Mononuclear cell (primary cell): ENCODE results near the genes ZNF396 and C18orf21.

- RRBS = no CpG with 5 or more reads among the region's 5 CpGs
These were observed 50.4 kb upstream of the DTNA start for GRCh38 chr18:34659627-34660146.

DNA sequence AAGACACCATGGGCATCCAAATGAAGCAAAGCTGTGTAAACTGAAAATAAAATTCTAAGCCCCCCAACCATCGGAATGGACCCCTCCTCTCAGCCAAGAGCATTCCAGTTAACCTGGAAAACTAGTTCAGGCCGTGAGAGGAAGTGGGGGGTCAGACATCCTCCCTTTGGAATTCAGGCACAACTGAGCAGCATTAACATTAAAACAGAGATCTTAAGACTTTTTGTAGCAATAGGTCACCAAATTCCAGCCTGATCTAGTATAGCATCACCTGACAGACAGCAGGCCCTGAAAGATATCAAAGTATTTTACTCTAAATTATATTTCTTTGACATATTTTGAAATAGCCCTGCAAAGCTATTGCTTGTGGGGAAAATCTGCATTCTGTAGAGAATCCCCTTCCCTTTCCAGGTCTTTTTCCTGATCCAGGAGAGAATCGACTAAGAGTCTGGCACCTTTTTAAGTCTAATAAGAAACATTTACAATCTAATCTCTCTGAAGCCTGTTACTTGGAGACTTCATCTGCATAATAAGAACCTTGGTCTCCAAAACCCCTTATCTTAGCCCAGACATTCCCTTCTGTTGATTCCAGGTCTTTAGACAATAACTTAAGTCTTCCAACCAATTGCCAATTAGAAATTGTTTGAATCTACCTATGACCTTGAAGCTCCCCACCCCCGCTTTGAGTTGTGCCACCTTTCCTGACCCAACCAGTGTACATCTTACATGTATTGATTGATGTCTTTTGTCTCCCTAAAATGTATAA lies 49.8 kb upstream of the DTNA start:
- RRBS = no CpG with 5 or more reads among the region's 4 CpGs

GRCh38 chr18:34977214-34977907 lies 63.9 kb upstream of the MAPRE2 start:
- RRBS = 2% methylated on average over 18 of the region's 54 CpGs

GRCh38 chr18:35010787-35011673 lies 30.2 kb upstream of the MAPRE2 start:
- RRBS = no CpG with 5 or more reads among the region's 7 CpGs

DNA sequence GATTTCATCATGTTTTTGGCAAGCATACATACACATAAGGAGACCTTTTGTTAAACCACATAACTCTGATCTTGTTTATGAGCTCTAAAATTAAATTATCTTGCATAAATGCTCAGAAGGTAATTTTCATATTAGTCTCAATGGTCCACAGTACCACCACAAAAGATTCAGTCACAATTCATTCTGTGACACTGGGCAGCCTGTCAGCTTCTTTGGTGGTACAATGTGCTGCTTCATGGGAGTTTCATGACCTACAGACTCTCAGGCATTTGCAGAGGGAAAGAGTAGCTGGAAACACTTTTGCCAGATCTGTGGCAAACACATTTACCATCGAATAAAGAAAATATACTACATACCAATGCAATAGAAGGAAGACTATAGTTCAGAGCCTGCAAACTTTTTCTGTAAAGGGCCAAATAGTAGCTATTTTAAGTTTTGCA lies 51.3 kb upstream of the ZNF397 start:
- RRBS = no CpG with 5 or more reads among the region's 1 CpG

DNA sequence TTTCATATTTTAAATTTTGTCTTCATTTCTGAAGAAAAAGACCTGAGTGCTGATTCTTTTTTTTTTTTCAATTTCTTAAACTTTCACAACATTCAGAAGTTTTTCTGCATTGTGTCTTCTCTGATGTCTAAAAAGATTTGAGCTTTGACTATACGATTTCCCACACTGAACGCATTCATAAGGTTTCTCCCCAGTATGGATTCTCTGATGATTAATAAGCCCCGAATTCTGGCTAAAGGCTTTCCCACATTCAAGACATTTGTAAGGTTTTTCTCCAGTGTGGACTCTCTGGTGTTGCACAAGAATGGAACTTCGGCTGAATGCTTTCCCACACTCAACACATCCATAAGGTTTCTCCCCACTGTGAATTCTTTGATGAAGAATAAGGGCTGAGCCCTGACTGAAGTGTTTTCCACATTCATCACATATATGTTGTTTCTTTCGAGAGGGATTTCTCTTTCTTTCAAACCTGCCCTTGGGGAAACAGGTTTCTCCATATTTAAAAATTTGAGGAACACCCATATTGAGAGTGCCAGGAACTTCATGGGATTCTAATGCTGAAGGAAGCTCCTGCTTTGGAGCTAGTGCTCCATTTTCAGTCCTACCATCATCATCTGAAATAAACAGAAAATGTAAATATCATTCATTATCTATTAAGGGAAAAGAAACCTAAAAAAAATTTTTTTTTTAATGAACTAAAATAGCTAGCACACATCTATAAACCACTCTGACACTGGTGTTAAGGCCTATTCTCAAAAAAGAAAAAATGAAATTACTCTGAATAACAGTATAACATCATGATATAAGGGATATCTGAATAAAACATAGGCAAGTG lies 6.8 kb downstream of the ZNF24 start:
- RRBS = no CpG with 5 or more reads among the region's 5 CpGs

DNA sequence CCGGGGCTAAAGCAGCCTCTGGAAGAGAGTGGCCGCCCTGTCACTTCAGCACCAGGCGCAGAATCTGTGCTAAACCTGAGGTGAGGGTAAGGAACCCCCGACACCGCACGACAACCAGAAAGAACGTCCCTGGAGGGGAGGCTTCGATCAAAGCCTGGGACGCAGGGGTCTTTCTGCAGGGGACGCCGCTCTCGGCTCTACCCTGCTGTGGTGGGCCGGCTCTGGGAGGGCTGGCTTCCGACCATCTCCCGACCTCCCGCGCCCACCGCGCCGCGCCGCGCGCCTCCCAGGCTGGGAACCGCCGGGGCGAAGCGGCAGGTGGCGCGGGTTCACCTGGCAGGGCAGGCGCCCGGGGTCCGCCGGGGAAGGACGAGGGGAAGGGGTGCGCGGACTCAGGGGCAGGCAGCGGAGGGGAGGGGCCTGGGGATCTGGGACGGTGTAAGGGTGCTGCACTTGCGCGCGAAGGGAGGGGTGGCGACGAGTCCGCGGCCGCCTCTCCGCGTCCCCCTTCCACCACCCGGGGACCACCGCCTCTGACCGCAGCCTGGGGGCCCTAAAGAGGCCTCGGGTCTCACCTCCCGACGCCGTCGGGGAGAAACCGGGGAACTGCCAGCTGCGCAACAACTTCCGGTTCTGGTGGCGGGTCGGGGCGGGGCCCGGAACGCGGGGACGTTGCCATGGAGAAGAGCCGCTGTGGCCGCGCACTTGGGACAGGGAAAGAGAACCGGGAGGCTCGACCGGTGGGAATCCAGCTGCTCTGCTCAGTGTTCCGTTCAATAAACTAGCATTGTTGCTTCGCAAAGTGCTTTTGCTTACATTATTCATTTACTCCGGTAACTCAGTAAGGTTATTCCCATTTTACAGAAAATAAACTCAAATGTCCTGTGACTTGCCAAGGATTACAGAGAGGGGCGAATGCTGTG lies at the start of gene ZNF396:
Gene ZNF396, minus strand, starts transcription at position 635 of the 923 bp plus-strand sequence.
- RRBS = 3% methylated on average over 37 of the region's 77 CpGs

- RRBS = no CpG with 5 or more reads among the region's 7 CpGs
These were observed 33.4 kb upstream of the ZNF396 start for GRCh38 chr18:35410576-35410932.

- RRBS = no CpG with 5 or more reads among the region's 3 CpGs
These were observed 33.0 kb downstream of the INO80C start for GRCh38 chr18:35464678-35465287.

GRCh38 chr18:35513497-35514046 lies 15.8 kb upstream of the INO80C start:
- RRBS = no CpG with 5 or more reads among the region's 5 CpGs

DNA sequence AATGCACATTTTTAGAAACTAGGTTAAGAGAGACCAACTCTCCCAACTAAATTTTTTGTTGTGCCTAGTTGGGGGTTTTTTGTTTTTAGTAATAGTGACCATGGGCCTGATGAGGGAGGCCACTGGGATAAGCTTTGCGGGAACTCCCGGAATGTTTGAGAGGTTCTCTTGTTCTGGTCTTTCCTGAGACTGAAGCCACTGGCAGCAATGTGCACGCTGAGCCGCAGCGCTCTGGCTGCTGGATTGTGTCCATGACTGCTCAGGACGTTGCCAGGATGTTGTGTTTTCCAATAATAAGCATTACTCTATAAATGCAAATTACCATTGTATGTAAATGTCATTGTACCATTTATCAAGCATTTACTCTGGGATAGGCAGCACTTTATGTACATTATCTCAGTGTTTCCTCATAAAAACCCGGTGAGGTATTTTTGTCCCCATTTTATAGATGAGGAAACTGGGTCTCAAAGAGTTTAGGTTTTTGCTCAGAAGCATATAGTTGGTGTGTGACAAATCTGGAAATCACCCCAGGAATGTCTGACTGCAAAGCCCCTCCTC lies 126.2 kb downstream of the GALNT1 start:
- RRBS = no CpG with 5 or more reads among the region's 7 CpGs

- RRBS = 2% methylated on average over 31 of the region's 68 CpGs
These were observed at the start of gene C18orf21 for GRCh38 chr18:35971883-35972782. TSS of gene C18orf21 (plus strand) at chr18:35972679.

DNA sequence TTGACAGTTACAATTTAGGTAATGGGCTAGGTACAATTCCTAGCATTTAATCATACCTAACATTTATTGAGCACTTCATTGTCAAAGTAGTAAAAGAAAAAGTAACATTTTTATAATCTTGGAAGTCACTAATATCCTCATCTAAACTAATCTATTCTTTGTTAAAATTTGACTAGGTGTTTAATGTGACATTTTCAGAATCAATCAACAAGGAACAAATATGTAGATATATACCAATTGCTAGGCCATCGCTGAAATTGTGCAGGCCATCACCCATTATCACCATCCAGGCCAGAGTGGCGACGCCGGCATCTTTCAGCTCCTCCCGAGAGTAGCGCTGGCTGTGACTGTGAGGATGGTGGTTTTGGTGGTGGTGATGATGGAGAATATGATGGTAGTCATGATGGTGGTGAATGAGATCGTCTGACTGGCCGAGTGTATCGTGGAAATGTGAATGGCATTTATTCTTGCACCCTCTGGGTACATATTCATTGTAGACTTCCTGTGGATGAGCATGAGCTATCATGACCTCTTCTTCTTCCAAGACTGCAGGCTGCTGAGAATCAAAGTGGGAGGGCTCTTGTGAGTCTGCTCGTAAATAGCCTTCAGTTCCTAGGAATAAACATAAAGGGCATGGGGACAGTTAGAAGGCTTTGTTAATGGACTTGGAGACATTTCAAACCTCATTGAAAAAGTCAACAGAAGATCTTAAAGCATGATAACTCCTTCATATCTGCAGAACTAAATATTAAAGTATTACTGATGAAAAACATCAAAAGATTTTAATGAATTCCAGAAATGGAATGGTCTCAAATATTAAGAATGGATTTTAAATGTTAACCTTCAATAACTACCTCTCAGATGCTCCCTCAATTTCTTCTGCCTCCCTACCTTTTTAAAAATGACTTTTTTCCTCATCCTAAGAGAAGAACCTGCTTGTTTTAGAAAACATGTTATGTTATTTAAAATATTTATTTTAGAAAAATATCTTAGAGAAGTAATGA lies 15.0 kb downstream of the SLC39A6 start:
- RRBS = no CpG with 5 or more reads among the region's 10 CpGs

GRCh38 chr18:36176558-36177378 lies 10.5 kb upstream of the MOCOS start:
- RRBS = no CpG with 5 or more reads among the region's 12 CpGs

DNA sequence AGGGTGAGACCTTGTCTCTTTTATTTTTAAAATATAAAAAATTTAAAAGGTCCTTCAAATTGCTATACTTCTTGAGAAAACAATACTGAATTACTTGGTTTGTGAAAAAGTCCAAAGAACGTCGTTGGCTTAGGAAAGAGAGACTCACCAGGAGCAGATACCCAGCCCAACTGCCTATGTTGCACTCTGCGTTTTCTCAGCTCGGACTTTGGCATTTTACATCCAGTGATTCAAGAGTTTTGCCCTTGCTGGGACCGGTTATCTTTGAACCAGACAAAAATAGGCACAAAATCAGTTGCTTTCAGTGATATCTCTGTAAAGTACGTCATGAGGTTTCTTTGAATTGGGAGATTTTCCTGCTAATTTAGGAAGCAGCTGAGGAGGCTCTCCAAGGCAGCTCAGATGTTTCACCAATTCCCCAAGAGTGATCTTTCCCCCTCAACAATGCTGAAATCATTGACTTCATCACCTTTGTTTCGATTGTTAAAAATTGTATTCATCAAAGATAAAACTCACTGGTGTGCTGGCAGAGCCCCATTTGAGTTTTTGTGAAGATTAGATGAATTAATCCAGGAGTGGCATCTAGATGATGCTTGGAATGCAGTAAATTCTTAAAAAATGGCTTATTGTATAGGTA lies 29.3 kb downstream of the FHOD3 start:
- RRBS = no CpG with 5 or more reads among the region's 7 CpGs

- RRBS = no CpG with 5 or more reads among the region's 10 CpGs
These were observed 51.4 kb downstream of the FHOD3 start for GRCh38 chr18:36348826-36349368.

DNA sequence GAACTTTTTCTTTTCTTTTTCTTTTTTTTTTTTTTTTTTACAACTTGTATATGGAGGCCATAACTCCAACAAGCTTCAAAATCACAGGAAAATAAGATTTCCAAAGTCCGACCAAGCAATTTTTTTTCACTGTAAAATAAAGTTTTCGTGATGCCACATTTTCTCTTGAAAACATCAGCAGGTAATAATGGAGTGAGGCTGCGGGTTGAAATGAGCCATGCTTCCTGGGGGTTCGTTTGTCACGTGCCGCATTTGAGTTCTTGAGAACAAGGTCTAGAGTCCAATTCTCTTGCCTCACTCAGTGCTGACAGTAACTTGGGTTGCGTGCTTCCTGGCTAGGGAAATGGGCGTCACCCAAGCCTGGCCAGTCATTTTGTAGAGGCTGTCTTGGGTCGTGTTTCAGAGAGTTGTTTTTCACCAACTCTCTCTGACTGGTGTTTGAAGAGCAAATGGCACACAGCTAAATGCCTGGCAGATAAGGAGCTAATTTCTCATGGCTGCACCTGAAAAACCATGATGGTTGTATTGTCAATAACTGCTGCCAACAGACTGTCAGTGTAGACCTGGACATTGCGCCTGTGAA lies 195.8 kb downstream of the FHOD3 start:
- RRBS = no CpG with 5 or more reads among the region's 10 CpGs

DNA sequence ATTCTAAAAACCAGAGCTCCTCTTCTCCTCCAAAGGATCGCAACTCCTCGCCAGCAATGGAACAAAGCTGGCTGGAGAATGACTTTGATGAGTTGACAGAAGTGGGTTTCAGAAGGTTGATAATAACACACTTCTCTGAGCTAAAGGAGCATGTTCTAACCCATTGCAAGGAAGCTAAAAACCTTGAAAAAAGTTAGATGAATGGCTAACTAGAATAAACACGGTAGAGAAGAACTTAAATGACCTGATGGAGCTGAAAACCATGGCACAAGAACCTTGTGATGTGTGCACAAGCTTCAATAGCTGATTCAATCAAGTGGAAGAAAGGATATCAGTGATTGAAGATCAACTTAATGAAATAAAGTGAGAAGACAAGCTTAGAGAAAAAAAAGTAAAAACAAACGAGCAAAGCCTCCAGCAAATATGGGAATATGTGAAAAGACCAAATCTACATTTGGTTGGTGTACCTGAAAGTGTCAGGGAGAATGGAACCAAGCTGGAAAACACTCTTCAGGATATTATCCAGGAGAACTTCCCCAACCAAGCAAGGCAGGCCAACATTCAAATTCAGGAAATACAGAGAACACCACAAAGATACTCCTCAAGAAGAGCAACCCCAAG lies 132.1 kb downstream of the KIAA1328 start:
- RRBS = no CpG with 5 or more reads among the region's 4 CpGs

- RRBS = no CpG with 5 or more reads among the region's 1 CpG
These were observed 1520.6 kb upstream of the CELF4 start for GRCh38 chr18:39086254-39086617.

DNA sequence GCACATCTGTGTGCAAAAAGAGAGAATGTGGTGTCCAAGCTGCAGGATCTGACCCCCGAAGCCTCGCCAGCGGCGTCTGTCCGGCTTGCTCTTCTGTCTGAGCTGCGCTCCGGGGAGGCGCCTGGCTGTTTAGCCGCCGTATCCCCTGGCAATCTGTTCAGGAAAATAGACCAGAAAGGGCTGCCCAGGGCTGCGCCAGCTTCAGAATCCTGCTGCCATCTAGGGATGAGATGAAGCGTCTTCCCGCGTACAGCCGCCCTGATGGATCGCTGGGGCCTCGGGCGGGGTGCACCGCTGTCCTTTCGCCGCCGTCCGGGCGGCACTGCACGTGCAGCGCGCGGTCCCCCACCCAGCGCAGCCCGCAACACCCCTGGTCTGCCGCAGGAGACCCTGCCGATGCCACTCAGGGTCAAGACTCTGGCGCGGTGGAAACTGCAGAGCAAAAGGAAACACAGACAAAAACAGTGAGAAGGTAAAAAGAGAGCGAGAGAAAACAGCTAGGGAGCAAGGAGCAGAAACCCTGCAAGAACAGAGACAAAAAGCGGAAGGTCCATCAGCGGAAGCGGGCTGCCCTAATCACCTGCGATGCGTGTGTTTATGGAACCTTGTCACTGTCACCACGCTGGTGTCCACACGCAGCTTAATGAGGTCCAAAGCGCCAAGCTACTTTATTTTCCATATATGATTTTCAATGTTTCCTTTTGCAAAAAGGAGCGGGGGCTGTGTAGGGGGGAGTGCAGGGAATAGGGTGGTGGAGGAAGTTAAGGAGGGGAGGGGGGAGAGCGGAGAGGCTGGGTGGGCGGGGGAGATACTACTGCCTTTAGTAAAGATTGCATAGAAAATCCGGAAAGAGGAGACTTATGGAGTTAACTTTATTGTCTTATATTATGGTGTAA lies 2113.3 kb upstream of the PIK3C3 start:
- RRBS = no CpG with 5 or more reads among the region's 47 CpGs